Karpas-422 (cell line): ENCODE results near the gene ZNF804B.

DNA sequence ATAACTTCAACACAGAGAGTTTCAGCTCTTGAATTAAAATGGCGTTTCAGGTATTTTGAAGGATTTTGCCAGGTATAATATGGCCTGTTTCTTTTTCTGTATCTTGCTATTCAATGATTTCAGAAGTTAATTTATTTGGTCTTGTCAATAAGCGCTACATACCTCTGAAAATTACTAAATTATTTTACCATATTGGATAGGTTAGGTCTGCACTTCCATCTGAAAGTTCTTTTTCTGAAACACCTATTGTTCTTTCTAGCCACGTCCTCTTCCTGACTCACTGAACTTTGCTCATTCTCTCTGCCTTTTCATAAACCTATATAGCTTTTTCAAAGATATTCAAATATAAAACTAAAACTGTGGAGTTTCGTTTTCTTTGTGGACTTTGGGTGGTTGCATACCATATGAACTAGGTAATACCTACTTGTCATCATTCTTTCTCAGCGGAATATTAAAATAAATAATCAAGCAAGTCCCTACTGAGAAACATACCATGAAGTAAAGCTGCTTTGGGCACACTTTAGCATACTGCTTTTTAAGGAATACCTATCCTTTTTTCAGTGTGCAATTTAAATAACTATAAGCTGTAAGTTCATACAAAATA lies 136.0 kb downstream of the SEMA3A start:
- PRO-cap: no peak
- RAMPAGE, long total RNA: no peak

DNA sequence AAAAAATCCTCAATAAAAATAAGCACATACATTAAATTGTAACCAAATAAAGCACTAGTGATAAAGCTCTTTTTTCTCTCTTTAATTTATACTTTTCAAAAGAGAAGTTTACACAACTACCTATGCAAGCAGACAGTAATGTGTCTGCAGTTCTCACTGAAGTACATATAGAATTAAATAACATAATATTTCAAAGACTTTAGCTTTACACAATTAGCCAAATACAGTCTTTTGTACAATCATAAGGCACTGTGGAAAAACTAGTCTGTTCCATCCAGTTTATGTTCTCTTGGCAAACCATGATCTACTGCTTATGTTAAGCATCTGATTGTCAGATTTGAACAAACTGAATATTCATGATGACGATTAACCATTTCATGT lies 923 bp downstream of the SEMA3A start:
- PRO-cap: no peak
- RAMPAGE, long total RNA: no peak

DNA sequence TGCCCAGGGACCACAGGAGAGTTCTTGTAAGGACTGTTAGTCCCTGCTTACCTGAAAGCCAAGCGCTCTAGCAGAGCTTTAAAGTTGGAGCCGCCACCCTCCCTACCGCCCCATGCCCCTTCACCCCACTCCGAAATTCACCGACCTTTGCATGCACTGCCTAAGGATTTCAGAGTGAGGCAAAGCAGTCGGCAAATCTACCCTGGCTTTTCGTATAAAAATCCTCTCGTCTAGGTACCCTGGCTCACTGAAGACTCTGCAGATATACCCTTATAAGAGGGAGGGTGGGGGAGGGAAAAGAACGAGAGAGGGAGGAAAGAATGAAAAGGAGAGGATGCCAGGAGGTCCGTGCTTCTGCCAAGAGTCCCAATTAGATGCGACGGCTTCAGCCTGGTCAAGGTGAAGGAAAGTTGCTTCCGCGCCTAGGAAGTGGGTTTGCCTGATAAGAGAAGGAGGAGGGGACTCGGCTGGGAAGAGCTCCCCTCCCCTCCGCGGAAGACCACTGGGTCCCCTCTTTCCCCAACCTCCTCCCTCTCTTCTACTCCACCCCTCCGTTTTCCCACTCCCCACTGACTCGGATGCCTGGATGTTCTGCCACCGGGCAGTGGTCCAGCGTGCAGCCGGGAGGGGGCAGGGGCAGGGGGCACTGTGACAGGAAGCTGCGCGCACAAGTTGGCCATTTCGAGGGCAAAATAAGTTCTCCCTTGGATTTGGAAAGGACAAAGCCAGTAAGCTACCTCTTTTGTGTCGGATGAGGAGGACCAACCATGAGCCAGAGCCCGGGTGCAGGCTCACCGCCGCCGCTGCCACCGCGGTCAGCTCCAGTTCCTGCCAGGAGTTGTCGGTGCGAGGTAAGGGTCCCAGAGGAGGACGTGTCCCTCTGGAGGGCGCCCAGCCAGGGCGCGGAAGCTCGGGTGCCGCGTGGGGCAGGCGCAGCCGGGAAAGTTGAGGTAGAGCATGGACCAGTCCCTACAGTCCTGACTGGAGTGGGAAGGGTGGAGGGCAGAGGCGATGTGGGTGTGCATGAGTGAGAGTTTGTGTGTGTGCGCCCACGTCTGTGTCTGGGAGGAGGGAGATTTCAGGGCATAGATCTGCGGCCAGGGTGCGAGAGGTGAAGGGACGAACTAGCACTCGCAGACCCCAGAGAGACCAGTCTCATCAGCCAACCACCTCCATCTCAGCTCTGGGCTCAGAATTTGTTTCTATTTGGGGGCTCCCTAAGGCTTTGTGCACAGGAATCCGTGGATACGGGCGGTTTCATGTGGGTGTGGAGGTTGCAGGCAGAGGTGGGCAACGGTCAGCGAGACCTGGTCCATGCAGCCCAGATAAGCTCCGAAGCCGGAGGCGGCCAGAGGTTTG lies 792 bp downstream of the GRM3 start:
- PRO-cap: no peak
- RAMPAGE, long total RNA: no peak

DNA sequence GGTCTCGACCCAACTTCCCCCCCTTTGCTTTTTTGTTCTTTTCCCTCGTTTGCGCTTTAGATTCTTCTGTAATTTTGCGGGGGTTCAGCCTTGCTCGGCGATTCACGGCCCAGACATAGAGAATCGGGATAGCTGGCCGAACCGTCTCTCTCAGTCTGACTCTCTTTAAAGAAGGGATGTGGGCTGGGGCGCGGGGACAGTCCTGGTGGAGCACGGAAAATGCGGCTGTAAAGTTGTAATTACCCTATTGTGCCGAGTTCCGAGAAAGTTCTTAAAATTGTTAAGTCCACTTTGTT lies 768 bp downstream of the DMTF1 start:
- PRO-cap: no peak
- RAMPAGE, long total RNA: no peak

GRCh38 chr7:87156955-87157792 lies 4.9 kb downstream of the DMTF1 start:
- PRO-cap: no peak
- RAMPAGE, long total RNA: no peak

GRCh38 chr7:87220013-87220940 lies 745 bp upstream of the TMEM243 start:
- PRO-cap: bidirectional peak, plus-strand start at chr7:87220083, minus-strand start at chr7:87219732; unidirectional peak, minus-strand start at chr7:87220270; bidirectional peak, plus-strand start at chr7:87220673, minus-strand start at chr7:87220539
- RAMPAGE, long total RNA: no peak

GRCh38 chr7:88759191-88760138 lies at the start of gene ZNF804B:
Gene ZNF804B, plus strand, starts transcription at chr7:88759700.
- PRO-cap: no peak
- RAMPAGE, long total RNA: no peak

DNA sequence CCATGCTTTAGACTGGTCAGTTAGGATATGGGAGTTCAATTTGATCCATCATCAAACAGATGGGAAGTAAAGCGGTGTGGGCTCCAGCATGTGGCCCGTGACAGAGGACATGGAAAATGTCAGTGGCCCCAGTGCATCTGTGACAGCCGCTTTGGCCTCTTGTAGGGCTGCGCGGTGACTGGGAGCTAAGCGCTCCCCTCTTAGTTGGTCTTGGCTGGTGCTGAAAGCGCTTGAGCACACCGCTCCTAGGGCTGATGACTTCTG lies 36.1 kb upstream of the STEAP1 start:
- PRO-cap: no peak
- RAMPAGE, long total RNA: no peak

- PRO-cap: no peak
- RAMPAGE, long total RNA: no peak
These were observed 6.4 kb upstream of the PTTG1IP2 start for GRCh38 chr7:90462918-90463461.

DNA sequence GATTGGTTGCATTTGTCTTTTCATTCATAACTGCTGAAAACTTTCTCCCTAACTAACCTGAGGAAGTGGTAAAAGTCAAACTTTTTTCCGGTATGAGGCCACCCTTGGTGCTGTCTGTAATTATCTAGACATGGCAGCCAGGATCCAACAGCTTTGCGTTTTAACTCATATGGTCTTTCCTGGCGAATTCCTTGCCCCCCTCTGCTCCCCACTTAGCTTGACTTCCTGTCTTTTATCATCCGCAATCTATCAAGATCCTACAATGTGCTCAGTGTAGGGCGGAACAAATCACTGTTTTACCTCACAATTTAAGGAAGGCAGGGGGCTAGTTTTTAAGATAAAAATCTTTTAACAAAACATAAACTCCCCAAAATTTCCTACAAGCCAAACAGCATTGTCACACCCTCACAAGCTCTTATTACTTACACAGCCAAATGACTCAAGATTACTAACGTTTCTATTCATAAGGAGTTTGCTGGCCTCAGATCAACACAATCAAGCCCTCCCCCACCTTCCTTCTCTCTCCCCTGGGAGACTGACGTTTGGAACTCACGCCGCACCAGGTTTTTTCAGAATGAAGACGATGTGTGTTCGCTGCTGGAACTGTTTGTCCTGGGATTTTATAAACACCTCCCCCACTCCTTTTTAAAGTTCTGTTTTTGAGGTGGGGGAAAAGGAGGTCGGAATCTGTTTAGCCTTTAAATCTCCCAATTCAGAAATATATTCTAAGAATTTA lies 1.3 kb upstream of the CDK14 start:
- PRO-cap: no peak
- RAMPAGE, long total RNA: no peak

DNA sequence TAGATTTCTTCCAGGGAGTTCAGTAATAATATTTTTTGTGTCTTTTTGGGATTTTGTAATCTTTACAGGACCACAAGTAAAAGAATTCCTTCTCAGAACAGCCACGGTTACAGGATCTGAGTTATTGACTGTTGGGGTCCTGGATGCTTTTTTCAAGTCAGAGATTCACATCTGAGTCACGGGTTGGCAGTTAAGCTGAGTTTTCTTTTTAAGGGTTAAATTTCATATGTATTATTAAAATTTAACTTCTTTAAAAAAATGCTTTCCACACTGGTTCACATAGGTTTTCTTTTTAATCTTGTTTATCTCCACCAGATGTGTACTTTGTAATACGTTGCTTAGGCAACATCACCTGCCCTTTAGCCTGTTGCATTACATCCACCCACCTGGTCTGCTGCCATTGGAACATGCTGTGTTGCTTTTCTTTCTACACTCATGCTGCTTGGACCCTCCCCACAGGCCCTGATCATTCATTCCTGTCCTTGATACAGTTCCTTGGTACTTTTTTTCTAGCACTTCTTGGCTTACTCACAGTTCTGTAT lies 124.7 kb downstream of the CDK14 start:
- PRO-cap: no peak
- RAMPAGE, long total RNA: no peak

GRCh38 chr7:90807516-90808292 lies 211.6 kb downstream of the CDK14 start:
- PRO-cap: no peak
- RAMPAGE, long total RNA: no peak

DNA sequence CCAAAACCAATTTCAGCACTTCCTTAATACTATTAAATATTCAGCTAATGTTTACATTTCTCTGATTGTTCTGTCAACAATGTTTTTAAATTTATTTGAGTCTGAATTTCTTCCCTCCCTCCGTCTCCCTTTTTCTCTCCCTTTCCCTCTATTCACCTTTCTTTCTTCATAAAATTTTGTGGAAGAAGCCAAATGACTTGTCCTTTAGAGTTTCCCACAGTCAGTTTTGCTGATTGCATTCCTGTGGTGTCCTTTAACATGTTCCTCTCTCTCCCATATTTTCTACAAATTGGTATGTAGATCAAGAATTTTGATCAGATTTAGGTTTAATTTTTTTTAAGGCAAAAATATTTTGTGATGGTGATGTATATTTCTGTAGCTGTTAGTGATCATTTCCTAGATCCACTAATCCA lies 83.1 kb upstream of the FZD1 start:
- PRO-cap: no peak
- RAMPAGE, long total RNA: no peak

GRCh38 chr7:91264078-91264343 lies 222 bp upstream of the FZD1 start:
- PRO-cap: bidirectional peak, plus-strand start at chr7:91264453, minus-strand start at chr7:91264212
- RAMPAGE, long total RNA: no peak

- PRO-cap: no peak
- RAMPAGE, long total RNA: no peak
These were observed 1.9 kb downstream of the FZD1 start for GRCh38 chr7:91265894-91266858.

DNA sequence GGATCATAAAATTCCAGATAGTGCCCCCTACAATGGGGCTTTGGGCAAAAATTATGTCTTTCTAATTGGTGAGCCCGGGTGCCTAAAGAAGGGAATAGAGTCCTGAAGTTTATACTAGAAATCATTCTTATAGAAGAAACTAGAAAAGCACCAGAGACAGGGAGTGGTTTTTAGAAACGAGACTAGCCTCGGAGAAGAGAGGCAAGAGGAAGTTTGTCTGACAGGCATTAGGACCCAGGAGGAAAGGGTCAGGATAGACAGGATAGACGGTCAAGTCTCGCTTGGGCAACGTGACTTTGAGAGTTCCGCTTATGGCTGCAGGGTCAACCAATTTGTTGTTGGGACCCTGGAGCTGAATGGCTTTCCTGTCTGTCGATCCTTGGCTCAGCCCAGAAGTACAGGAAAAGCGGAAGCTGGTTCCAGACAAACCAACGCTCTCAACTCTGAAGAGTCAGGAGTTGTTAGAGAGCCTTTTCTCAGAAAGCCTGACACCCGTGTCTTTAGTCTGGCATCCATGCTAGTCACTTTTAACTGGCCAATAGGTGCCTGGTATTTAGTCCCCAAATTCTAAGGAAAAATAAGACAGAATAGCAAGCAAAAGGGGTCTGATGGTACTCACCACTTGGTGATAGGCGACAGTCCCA lies 191.2 kb downstream of the FZD1 start:
- PRO-cap: no peak
- RAMPAGE, long total RNA: no peak

DNA sequence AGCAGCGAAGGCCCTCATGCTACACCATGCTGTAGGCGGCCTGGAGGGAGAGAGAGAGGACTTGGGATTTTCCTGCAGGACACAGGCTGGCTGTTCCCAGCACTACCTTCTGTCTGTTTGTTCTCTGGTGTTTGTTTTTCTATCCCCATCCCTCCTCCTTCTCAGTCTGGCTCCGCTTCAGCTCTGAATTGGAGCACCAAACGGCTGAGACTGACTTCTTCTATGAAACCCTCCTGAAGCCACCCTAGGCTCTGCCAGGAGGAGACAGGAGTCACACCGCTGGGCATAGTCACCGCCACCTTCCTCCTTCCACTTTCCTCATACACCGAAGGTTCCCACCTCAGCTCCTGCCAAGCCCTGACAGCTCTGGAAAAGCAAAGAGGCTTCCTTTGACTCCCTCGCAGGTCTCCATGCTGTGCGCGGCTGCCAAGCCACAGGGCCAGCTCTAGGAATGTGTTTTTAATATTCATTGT lies 301.6 kb downstream of the FZD1 start:
- PRO-cap: no peak
- RAMPAGE, long total RNA: no peak

- PRO-cap: no peak
- RAMPAGE, long total RNA: no peak
These were observed 64.5 kb downstream of the CYP51A1 start for GRCh38 chr7:92069735-92070221.

DNA sequence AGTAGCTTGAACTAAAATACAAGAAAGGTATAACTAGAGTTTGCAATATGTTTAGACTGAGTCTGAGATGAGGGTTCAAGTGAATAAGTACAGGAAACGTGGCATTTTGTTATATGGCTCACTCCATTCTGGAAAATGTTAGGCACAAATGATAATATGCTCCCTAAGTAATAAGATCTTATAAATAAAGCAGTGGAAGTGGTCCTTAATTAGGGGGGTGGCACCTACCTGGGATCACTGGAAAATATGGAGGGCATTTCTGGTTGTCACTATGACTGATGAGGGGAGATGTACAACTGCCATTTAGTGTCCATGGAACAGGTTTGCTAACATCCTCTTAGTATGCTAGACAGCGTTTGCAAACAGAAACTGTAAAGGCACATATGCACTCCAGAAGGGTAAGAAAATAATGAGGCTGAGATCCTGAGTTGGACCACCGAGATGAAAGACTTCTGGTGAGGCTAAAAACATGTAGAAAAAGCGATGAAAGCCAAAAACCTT lies 990 bp downstream of the KRIT1 start:
- PRO-cap: unidirectional peak, plus-strand start at position 303 of the sequence
- RAMPAGE, long total RNA: no peak

- PRO-cap: no peak
- RAMPAGE, long total RNA: no peak
These were observed 1.2 kb downstream of the ANKIB1 start for GRCh38 chr7:92246969-92247332.